Neural cell (in vitro differentiated cells): ENCODE measurements around the genes AKR1C3 and ANKRD16.

GRCh38 chr10:4820660-4821393 lies 5.2 kb upstream of the AKR1E2 start:
- RAMPAGE, long total RNA: no peak

DNA sequence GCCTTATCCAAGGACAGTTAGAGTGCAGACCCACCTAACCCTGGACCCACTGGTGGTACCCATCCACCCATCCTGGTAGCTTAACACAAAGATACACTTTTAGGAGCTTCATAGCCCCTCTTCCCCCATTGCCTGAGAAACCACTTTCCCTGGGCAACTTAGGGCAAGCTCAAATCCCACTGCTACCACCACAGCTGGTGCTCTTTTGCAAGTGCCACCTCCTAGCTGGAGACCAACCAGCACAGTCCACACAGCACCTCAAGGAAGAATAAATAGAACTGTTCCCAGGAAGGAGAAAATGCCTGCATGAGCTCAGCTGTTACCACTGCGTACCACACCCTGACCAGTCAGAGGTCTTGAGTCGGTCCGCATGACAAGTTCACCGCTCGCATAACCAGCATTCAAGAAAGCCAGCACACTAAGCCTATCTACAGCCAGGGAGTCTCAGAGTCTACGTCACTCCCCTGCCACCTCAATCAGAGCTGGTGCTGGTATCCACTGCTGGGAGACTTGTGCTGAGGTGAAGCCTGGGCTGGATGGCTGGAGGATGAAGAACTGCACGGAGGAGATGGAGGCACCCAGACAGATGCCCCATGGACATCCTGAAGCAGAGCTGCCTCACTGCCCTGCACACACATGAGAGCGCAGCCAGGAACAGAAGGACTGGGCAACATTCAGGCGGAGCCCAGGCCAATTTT lies 19.5 kb downstream of the AKR1C1 start:
- RAMPAGE, long total RNA: no peak

GRCh38 chr10:5022956-5023551 lies 19.4 kb upstream of the AKR1C2 start:
- RAMPAGE, long total RNA: no peak

DNA sequence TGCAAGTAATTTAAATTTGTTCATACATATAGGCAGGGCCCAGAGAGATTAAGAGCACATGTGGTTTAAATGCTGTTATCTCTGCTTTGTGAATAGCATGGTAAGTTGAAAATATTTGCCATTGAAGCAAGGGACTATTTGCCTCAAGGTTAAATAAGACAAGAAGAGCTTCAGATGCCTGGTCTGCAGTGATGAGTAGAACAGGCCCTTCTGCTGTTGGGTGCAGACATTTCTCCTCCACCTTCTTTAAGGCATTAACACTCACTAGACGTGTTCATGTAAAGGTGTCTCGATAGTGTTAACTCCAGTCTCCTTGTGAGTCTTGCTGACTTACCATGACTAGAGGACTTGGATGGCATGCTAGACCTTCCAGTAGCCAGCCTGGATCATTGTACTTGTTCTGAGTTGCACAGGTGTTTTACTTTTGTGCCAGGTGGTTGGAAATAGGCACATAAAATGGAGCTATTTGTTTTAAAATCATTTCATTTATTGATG lies 15.5 kb upstream of the AKR1C3 start:
- RAMPAGE, long total RNA: no peak

DNA sequence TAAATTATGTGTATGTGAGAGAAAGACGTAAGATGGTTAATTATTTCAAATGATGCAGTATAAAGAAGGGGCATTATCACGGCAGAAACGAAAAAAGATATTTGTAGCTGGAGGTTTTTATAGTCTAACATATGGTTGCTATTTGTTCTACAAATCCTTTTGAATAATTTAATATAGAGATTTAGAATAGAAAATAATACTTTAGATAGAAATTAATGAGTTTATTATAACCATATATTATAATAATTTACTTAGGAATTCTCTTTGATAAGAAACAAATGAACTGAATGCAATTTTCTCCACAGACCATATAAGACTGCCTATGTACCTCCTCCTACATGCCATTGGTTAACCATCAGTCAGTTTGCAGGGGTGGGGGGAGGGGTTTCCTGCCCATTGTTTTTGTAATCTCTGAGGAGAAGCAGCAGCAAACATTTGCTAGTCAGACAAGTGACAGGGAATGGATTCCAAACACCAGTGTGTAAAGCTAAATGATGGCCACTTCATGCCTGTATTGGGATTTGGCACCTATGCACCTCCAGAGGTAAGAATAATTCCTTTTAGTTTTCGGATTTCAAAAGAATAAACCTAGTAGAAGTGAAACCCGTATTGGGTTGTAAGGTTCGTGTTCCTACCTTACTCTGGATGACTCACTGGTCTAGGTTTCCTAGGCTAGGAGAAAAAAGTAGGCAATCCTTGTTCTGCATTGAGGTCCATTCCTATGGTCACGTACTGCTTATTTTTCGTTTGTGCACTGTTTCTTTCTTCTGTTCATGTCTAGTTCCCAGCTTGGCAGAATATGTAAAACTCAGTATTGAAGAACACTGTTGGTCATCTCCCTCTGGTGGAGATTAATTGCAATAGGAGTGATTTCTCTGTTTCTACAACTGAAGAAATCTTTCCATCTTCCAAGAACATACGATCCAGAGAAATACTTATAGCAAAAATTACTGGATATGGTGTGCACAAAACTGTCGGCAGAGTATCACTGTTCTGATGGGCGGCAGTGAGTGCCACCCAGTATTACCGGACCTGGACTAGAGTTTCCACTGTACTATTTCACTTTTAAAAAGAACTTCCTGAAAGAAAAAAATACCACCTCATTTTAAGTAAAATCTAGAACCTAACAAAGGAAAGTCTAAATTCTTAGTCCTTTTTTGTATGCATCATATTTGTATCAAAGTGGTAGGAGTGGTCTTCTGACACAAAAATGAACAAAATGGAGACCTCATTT lies at the start of gene AKR1C3:
TSS of gene AKR1C3 (plus strand) at position 430 of the 1,234 bp plus-strand sequence.
- RAMPAGE, long total RNA: no peak

DNA sequence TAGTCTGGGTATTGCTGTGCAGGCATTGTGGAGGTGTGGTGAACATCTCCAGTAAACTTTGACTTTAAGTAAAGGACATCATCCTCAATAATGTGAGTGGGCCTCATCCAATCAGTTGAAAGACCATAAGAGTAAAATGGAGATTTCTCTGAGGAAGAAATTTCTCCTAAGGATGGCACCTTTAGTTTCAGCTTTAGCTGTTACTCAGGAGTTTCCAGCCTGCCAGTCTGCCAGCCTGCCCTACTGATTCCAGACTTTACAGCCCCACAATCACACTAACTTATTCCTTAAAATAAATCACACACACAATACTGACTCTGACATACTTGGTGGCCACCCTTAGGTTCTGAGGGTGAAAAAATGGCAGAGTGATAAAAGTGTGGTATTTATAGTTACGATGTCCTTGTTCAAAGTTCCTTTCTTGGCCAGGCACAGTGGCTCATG lies 2.5 kb upstream of the TUBAL3 start:
- RAMPAGE, long total RNA: no peak

- RAMPAGE, long total RNA: no peak
Measured at GRCh38 chr10:5412933-5413734, 777 bp downstream of the NET1 start.

- RAMPAGE, long total RNA: no peak
Measured at GRCh38 chr10:5458229-5458478, 41.2 kb downstream of the CALML5 start.

GRCh38 chr10:5477964-5478725 lies 21.2 kb downstream of the CALML5 start:
- RAMPAGE, long total RNA: no peak

DNA sequence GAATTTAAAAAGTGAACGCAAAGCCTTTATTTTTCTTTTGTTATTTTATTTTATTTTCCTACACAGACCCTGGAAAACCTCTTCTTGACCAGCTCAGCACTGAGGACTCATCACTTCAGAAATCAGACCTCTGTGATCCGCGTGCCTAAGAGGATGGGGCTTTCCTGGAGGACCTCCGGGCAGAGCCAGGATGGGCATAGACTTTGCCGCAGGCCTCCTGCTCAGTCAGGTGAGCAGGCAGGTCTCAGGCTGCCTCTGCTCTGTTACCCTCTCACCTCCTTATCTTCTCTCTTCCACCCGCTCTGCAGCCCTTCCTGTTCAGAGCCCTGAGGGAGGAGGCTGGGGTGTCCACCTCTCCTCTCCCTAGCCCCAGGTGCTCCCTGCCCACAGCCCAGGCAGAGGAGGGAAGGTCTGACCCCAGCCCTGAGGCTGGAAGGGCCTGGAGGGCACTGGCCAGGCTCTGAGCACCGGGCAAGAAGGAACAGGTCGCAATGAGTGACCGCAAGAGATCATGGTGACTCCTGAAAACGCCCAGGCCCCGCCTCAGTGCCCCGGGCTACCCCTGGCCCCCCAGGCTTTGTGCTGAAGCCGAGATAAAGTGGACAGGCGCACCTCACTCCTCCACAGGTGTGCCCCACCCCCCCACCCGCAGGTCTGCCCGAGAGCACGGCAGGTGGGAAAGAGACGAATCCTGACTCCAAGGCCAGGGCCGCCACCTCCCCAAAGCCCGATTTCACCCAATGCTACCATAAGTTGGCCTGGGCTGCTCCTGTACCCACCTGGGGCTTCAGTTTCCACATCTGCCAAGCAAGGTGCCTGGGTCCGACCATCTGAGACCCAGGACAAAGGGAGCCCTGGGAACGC lies 2.9 kb downstream of the CALML5 start:
- RAMPAGE, long total RNA: no peak

DNA sequence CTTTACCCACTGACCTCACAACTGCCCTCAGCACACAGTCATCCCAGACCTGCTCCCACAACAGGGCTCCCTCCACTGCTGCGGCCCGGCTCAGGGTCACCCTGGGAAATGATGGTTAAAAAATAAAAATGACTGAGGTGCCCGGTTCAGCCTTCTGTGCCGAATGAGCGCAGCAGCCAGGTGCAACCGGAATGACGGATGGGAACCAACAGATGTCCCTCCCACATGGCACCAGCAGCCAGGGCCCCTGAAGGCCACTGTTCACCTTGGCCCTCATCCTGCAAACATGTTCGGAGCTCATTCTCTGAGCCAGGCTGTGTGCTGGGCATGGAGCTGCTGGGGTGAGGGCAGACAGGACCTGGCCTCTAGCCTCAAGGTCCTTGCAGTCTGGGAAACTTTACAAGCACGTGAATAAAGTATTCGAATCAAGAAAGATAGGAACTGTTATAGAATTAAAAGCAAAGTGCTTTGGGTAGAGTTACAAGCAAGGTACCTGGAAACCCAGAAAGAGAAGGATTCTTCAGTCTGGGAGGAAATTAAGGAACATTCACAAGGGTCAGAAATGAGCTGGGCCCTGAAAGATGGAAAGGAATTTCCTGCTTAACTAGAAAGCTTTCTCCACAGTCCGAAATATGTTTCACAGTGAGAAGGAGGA lies 40.0 kb downstream of the ASB13 start:
- RAMPAGE, long total RNA: no peak

DNA sequence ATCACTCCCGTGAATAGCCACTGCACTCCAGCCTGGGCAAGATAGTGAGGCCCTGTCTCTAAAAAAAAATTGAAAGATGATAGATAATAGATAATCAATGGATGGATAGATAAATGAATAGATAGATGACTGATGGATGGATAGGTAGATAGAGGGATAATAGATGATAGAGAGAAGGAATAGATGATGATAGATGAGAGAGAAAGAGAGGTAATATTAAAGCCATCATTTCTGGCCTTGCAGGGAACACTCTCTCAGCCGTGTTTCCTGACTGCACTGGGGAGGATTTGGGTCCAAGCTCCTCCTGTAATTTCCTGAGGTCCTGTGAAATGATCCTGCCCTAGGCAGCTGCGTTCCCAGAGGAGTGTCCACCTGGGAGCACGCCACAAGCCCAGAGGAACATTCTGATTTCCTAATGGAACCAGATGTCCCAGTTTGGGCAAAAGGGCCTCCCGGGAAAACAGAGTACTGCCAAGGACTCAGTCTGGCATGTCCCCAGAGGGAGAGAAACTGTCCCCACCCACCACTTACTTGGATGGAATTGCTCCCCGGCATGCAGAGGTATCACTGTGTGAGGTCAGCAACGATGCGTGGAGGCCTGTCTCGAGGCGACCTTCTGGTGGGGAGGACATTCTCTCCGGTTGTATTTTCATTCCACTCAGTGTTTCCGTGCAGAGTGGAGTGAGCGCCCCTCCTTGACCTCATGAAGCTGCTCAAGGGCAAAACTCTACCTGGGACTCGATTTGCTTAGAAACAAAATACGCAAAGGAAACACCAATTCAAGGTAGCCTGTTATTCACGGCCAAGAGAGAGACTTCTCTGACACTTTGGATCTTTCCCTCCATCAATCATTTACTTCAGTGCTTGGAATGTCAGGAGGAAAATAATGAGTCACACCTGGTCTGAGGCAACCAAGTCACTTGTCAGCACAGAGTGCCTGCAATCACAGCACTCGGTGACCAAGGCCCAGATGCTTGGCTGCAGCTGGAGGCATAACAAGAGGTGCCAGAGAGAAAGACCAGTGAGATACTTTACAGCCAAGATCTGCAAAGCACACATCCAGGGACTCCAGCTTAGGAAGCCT lies 34.4 kb downstream of the ASB13 start:
- RAMPAGE, long total RNA: no peak

- RAMPAGE, long total RNA: no peak
Measured at GRCh38 chr10:5640370-5640904, 26.0 kb downstream of the ASB13 start.

DNA sequence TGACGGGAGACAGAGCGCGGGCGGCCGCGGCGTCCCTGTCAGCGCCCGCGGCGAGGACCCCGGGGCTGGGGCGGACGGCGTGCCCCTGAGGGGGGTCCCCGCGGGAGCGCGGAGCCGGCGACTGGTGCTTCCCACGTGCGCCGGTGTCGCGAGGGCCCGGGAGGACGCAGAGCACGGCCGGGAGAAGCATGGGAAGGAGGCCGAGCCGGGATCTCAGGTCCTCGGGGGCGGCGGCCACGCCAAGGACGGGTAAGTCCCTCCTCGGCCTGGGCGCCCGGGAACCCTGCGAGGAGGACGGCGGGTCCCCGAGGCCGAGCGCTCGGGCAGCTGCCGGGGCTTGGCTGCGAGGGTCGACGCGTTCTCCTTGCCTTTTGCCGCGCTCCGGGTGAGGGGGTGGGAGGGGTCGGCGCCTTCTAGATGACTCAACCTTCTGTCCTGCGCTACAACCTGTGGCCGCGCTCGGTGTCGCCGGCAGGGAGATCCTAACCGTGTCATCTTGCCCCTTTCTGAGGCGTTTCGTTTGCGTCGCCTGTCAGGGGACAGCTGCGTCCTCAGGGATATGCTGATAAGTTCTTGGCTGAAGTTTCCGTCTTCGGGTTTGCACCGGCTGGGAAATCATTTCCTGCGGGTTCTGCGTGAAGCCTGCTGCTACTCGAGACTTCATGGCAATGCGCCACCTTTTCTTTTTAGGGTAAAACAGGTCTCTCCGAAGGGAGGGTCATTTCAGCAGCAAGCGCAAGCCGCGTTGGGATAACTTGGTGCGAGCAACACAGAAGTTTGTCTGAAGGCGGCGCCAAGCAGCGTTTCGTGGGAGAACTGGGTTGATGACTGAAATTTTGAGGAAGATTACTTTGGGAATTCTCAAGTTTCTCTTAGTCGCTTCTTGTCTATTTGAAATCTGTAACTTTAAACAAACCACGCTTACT lies 552 bp downstream of the TASOR2 start:
- RAMPAGE, long total RNA: no peak

DNA sequence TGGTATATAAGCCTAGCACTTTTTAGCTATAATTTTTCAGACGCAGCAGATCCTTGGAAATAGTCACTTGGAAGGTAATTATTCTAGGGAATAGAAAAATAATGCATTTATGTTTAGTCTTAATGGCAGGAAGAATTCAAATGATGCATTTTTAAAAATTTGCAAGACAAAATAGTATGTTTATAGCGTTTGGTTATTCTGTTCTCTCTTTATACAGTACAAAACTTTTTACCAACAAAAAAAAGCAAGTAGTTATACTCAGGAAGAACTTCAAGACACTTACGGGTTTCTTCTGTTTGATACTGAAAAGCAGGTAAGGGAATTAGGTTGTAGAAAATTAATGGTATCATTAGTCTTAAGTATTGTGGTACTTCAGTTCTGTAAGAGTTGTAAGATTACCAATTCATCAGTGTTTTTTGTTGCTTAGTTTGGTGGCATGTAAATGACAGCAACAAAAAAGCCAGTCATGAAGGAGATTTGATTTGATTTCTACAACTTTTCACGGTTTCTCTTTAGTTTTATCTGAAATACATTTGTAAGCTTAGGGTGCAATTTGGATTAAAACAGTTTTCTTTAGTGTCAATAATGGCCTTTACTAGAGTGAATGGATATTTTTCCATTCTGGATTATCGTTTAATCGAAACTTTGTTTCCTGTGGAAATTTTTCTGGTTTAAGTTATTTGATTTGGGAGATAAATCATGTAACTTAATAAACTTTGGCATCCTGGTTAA lies 28.1 kb downstream of the TASOR2 start:
- RAMPAGE, long total RNA: no peak

DNA sequence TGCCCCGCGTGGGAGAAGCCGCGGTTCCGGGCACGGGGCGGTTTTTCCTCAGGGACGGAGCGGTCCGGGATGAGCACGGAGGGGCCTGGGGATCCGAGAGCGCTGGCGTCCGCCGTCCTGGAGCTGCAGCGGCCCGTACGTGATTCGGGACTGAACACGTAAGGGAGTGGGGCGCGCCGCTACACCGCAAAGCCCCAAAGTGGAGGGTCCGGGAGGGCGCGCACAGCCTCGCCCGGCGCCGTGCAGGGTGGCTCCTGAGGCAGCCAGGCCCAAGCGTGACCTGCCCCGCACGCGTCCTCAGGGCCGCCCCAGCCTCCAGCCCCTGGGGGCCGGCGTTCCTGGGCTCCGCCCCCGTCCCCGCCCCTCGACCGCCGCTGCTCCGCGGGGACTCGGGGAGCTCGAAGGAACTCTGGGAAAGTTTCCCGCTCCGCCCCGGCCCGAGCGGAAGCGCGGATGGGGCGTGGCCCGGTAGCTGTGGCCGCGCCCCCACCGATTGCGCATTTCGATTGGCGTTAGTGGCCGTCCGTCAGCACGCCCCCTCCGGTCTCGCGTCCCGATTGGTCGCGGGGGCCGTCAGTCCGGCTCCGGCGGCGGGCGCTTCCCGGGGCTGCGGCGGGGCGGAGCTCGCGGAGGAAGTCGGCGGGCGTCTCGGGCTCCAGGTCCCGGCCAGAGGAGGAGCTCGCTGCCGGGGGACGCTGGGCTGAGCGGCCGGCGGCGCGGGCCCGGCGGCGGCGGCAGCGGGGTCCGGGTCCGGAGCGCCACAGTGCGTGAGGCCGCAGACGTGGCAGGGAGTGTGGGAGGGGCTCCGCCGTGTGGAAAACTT lies at the start of gene ANKRD16:
TSS of gene ANKRD16 (minus strand) at position 310 of the 823 bp plus-strand sequence.
- RAMPAGE, long total RNA: no peak

GRCh38 chr10:5899927-5900694 lies 10.1 kb downstream of the FBH1 start:
- RAMPAGE, long total RNA: no peak

DNA sequence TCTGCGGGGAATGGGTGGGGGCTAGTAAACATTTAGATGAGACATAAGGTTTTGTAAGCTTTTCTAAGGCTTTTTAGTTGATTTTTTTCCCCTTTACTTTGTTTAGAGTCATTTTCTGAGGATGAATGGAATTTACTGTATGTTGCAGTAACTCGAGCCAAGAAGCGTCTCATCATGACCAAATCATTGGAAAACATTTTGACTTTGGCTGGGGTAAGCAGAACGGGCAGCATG lies 37.2 kb downstream of the FBH1 start:
- RAMPAGE, long total RNA: no peak

GRCh38 chr10:5937031-5937648 lies 40.2 kb downstream of the IL15RA start:
- RAMPAGE, long total RNA: no peak

- RAMPAGE, long total RNA: no peak
Measured at GRCh38 chr10:5971071-5971768, 6.1 kb downstream of the IL15RA start.